ENCODE measurements around the genes CREB3L1, HARBI1 and SPI1.

- RRBS, 2 experiments: no CpG with 5 or more reads among the region's 5 CpGs
CAGE:
- cytosol, long polyA minus RNA: no peak
- cytosol, long polyA plus RNA: no peak
- long polyA plus RNA: no peak
- nucleus, long polyA minus RNA: no peak
- nucleus, long polyA plus RNA: no peak
These were observed 6.0 kb upstream of the PHF21A start for GRCh38 chr11:46127130-46127705.

- RRBS, 2 experiments: 8 to 18% methylated on average over 8 of the region's 15 CpGs
CAGE:
- cytosol, long polyA minus RNA: no peak
- cytosol, long polyA plus RNA: no peak
- long polyA plus RNA: no peak
- nucleus, long polyA minus RNA: no peak
- nucleus, long polyA plus RNA: no peak
These were observed at the start of gene CREB3L1 for GRCh38 chr11:46277406-46277801. CREB3L1 (plus strand) TSS chr11:46277662.

DNA sequence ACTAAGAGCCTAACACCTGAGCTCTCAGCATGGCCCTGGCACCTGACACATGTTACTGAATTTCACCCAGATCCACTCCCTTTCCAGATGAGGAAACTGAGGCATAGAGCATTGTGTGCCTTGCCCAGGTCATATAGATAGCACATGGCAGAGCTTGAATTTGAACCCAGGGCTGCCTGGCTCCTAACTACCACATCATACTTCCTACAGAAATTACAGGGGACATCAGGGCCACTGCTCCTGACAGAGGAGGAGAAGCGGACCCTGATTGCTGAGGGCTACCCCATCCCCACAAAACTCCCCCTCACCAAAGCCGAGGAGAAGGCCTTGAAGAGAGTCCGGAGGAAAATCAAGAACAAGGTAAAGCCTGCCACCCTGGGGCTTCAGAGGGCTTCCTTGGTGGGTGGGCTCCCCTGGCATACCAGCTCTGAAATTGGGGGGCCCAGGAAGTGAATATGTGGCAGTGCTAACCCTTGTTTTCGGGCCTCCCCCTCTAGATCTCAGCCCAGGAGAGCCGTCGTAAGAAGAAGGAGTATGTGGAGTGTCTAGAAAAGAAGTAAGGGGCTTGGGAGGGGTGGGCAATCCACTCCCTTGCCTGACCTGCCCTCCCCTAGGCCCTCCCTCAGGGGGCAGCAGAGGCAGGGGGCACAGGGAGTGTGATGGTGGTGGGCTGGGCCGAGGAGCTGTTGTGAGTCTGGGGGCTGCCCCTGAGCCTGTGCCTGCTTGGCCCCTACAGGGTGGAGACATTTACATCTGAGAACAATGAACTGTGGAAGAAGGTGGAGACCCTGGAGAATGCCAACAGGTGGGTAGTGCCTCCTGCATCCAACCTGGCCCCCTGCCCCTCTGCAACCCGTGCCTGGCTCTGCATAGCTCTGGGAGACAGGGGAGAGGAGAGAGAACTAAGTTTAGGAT, 34.9 kb upstream of the DGKZ start:
- RRBS, 2 experiments: no CpG with 5 or more reads among the region's 8 CpGs
CAGE:
- cytosol, long polyA minus RNA: no peak
- cytosol, long polyA plus RNA: no peak
- long polyA plus RNA: no peak
- nucleus, long polyA minus RNA: no peak
- nucleus, long polyA plus RNA: no peak

GRCh38 chr11:46362561-46363564, 15.6 kb downstream of the DGKZ start:
- RRBS, 2 experiments: 100% methylated on average over 1 of the region's 27 CpGs; no CpG with 5 or more reads in 1 of the 2 experiments
CAGE:
- cytosol, long polyA minus RNA: no peak
- cytosol, long polyA plus RNA: no peak
- long polyA plus RNA: no peak
- nucleus, long polyA minus RNA: no peak
- nucleus, long polyA plus RNA: no peak

GRCh38 chr11:46373998-46374708, 7.3 kb upstream of the MDK start:
- RRBS, 2 experiments: 90 to 97% methylated on average over 3 of the region's 25 CpGs
CAGE:
- cytosol, long polyA minus RNA: no peak
- cytosol, long polyA plus RNA: no peak
- long polyA plus RNA: no peak
- nucleus, long polyA minus RNA: no peak
- nucleus, long polyA plus RNA: no peak

DNA sequence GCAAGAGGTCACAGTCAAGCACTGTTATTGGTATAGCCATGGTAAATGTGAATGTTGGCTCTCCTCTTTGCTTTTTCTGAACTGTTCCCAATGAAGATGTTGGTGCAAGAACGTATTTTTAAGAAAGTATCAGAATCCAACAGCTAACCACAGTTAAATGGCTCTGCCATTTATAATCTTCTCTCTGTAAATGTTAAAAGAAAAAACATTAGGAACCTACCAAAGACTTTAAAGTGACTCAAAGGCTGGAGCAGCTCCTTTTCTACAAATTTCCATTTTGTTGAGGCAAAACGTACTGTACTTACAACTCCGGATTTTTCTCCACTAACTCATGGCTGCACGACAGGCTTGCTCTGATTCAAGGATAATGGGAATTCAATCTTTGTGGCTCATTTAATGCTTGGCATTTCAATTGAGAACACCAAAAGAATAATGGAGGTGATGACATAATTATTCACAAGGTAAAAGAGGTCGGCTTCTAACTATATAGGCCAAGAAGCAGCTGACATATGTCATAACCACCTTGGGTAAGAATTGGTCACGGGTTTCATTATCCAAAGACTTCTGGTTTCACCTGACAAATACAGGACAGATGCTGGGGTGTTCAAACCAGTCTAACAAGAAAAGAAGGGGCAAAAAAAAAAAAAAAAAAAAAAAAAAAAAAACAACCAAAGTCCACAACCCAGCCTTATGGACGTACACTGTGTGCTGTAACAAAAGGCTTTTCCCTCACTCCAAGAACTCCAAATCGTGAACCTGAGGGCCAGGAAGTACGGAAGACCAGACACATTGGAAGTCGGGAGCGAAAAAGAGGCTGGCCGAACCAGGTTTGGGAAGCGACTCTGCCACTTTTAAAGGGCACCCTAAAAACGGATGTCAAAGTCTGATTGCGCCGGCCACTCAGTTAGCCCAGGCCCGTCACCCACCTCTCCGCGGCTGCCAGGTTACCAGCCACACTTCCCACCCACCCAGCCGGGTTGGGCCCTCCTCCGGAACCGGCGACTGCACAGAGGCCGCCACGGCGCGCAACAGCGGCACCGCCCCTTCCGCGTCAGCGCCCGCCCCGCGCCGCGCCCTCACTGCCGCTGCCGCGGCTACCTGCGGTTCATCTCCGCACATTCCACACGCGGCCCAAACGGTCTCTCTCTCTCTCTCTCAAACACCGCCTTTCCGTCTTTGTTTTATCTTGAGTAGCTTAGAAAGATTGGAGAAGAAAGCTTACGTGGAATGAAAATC, at the start of gene HARBI1:
Gene HARBI1 (minus strand): TSS at position 1,030 of the 1,236 bp plus-strand sequence.
- RRBS, 2 experiments: 2 to 6% methylated on average over 3 of the region's 48 CpGs
CAGE:
- cytosol, long polyA minus RNA: start-site peak on the plus strand centred at position 1,107 of the sequence, 23 bp wide, 121 reads
- cytosol, long polyA plus RNA: no peak
- long polyA plus RNA: start-site peak on the minus strand centred at position 971 of the sequence, 120 bp wide, 11 and 15 reads in 2 replicates
- nucleus, long polyA minus RNA: no peak
- nucleus, long polyA plus RNA: start-site peak on the plus strand centred at position 1,110 of the sequence, 98 bp wide, 38 and 72 reads in 2 replicates

GRCh38 chr11:46780157-46780665, 61.2 kb downstream of the F2 start:
- RRBS, 2 experiments: no CpG with 5 or more reads among the region's 3 CpGs
CAGE:
- cytosol, long polyA minus RNA: no peak
- cytosol, long polyA plus RNA: no peak
- long polyA plus RNA: no peak
- nucleus, long polyA minus RNA: no peak
- nucleus, long polyA plus RNA: no peak

DNA sequence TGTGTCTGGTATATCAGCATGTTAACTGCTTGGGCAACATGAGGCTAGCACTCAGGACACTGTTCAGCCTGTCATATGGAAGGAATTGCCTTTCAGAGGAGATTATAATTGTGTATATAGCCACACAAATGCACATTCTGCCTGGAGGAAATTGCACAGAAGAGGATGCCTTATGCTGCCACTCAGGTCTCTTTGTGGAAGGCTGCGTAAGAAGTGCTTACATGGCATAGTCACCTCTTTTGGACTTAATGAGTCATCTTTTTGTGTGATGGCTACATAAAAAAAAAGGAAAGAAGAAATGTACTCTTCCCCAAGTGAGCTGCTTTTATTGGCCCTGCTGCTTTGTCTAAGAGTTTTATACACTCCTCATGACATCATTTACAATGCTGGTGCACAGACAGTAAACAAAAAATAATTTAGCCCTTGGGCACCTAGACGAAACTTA, 11.8 kb downstream of the CSTPP1 start:
- RRBS, 2 experiments: no CpG with 5 or more reads among the region's 2 CpGs
CAGE:
- cytosol, long polyA minus RNA: no peak
- cytosol, long polyA plus RNA: no peak
- long polyA plus RNA: no peak
- nucleus, long polyA minus RNA: no peak
- nucleus, long polyA plus RNA: no peak

CAGE:
- cytosol, long polyA minus RNA: no peak
- cytosol, long polyA plus RNA: no peak
- long polyA plus RNA: no peak
- nucleus, long polyA minus RNA: no peak
- nucleus, long polyA plus RNA: no peak
These were observed 77.4 kb downstream of the CSTPP1 start for GRCh38 chr11:47013845-47014403.

GRCh38 chr11:47078801-47079345, 97.8 kb downstream of the ARFGAP2 start:
- RRBS, 2 experiments: no CpG with 5 or more reads among the region's 6 CpGs
CAGE:
- cytosol, long polyA minus RNA: no peak
- cytosol, long polyA plus RNA: no peak
- long polyA plus RNA: no peak
- nucleus, long polyA minus RNA: no peak
- nucleus, long polyA plus RNA: no peak

DNA sequence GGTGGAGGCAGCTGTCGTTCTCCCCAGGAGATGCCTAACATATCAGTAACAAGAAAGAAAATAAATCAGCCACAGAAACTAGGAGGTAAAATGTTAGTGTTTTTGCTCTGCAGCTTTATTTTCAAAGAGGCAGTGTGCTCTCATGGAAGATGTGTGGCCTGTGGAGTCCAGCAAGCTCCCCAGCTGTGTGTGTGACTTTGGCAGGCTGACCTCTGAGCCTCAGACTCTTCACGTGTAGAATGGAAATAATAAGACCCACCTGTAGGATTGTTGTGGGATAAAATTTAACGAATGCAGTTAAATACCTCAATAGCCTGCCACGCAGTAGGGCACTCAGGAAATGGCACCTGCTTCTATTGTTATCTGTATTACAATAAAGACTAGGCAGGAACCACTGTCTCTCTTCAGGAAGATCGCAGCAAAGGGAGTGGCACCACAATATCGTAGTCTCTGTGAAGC, 23.3 kb downstream of the ARFGAP2 start:
- RRBS, 2 experiments: no CpG with 5 or more reads among the region's 6 CpGs
CAGE:
- cytosol, long polyA minus RNA: no peak
- cytosol, long polyA plus RNA: no peak
- long polyA plus RNA: no peak
- nucleus, long polyA minus RNA: no peak
- nucleus, long polyA plus RNA: no peak

GRCh38 chr11:47154662-47155129, 22.0 kb downstream of the ARFGAP2 start:
- RRBS, 2 experiments: no CpG with 5 or more reads among the region's 8 CpGs
CAGE:
- cytosol, long polyA minus RNA: no peak
- cytosol, long polyA plus RNA: no peak
- long polyA plus RNA: no peak
- nucleus, long polyA minus RNA: no peak
- nucleus, long polyA plus RNA: no peak

DNA sequence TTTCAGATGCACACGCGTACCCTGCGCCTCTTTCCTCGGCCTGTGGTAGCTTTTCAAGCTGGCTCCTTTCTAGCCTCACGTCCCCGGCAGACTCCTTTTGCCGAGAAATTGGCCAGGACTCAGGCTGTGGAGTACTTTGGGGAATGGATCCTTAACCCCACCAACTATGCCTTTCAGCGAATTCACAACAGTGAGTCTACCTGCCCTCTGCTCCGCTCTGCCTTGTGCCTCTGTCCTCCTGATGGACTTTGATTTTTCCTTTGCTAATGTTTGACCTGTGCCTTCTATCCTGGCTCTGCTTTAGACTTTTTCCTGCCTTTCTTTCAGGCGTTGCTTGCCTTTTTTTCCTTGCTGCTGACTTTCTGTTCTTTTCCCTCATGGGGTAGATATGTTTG, 24.6 kb downstream of the NR1H3 start:
- RRBS, 2 experiments: no CpG with 5 or more reads among the region's 10 CpGs
CAGE:
- cytosol, long polyA minus RNA: no peak
- cytosol, long polyA plus RNA: no peak
- long polyA plus RNA: no peak
- nucleus, long polyA minus RNA: no peak
- nucleus, long polyA plus RNA: no peak

GRCh38 chr11:47357995-47358571, 5.6 kb upstream of the MYBPC3 start:
- RRBS, 2 experiments: no CpG with 5 or more reads among the region's 5 CpGs
CAGE:
- cytosol, long polyA minus RNA: no peak
- cytosol, long polyA plus RNA: no peak
- long polyA plus RNA: no peak
- nucleus, long polyA minus RNA: no peak
- nucleus, long polyA plus RNA: no peak

- RRBS, 2 experiments: 42 to 71% methylated on average over 2 to 4 of the region's 21 CpGs
CAGE:
- cytosol, long polyA minus RNA: no peak
- cytosol, long polyA plus RNA: no peak
- long polyA plus RNA: no peak
- nucleus, long polyA minus RNA: no peak
- nucleus, long polyA plus RNA: no peak
These were observed at the start of gene SPI1 for GRCh38 chr11:47378254-47379177. SPI1 (minus strand) TSS chr11:47378547.

GRCh38 chr11:47392778-47393742, 14.7 kb upstream of the SPI1 start:
- RRBS, 2 experiments: 12 to 14% methylated on average over 3 of the region's 19 CpGs
CAGE:
- cytosol, long polyA minus RNA: no peak
- cytosol, long polyA plus RNA: no peak
- long polyA plus RNA: no peak
- nucleus, long polyA minus RNA: no peak
- nucleus, long polyA plus RNA: no peak

- RRBS, 2 experiments: 60 to 65% methylated on average over 4 of the region's 11 CpGs
CAGE:
- cytosol, long polyA minus RNA: no peak
- cytosol, long polyA plus RNA: no peak
- long polyA plus RNA: no peak
- nucleus, long polyA minus RNA: no peak
- nucleus, long polyA plus RNA: no peak
These were observed 556 bp upstream of the RAPSN start for GRCh38 chr11:47449434-47449949.

DNA sequence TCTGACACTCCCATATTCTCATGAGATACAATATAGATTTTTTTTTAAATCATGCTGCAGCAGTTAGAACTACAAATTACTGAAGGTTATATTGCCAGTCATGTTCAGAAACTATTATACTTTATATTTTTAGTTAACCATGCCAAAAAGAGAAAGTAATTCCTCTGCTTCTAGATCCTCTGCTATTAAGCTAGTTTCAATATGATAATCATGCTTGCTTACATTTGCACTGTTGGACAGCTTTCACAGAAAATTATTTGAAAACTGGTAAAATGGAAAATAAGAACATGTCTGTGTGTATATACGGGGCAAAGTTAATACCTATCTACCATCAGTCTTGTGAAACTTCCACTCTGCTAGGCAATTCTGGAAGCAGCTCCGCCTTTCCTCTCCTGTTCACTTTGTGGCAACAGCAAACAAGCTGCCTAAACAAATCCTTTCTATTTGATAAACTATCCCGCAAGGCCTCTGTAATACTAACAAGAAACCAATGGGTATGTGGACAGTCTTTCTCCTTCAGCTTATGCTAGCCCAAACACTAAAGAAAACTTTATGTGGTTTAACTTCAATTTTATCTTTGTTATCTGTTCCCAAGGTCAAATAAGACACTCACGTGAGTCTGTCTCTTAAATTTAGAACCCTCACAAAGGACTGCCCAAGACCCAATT, 39.1 kb upstream of the RAPSN start:
- RRBS, 2 experiments: no CpG with 5 or more reads among the region's 4 CpGs
CAGE:
- cytosol, long polyA minus RNA: no peak
- cytosol, long polyA plus RNA: no peak
- long polyA plus RNA: no peak
- nucleus, long polyA minus RNA: no peak
- nucleus, long polyA plus RNA: no peak

- RRBS, 2 experiments: no CpG with 5 or more reads among the region's 7 CpGs
CAGE:
- cytosol, long polyA minus RNA: no peak
- cytosol, long polyA plus RNA: no peak
- long polyA plus RNA: no peak
- nucleus, long polyA minus RNA: no peak
- nucleus, long polyA plus RNA: no peak
These were observed 38.0 kb downstream of the CELF1 start for GRCh38 chr11:47514683-47515651.

DNA sequence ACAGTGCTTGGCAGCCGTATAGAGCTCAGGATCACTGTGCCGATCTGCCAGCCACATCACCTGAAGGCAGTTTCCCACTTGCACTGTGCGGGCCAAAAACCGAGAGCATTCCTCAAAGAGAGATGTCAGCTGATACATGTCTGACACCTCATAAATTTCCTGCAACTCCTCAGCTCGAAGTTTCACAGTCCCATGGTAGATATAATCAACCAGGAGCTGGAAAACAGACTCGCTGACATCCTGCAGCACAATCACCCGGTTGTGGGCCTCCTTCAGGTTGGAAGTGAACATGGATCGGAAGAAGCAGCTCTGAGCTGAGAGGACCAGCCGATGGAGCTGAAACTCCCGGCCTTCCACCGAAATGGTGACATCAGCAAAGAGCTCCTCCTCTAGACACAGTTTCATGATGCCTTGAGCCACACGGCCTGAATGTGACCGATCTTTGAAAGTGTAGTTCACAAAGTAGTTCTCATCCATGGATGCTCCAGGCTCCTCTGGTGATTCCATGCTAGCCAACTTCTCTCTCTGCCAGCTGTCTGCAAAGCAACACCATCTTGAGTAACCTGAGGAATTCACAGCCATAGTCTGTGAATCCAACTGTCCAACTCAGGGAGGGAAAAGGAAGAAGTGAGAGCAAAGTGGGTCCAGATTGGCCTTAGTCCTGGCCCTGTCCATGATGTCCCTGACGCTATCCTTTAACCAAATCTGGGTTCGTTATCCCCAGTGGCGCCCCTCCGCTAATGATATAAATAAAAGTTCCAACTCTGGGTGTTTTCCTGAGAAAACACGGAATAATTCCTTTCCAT, 1.1 kb downstream of the KBTBD4 start:
- RRBS, 2 experiments: 85 to 87% methylated on average over 3 of the region's 18 CpGs
CAGE:
- cytosol, long polyA minus RNA: no peak
- cytosol, long polyA plus RNA: no peak
- long polyA plus RNA: no peak
- nucleus, long polyA minus RNA: no peak
- nucleus, long polyA plus RNA: no peak

Data from HepG2 (cell line).